AG04449 (cell line): ENCODE data around the gene EIF4E3.

DNA sequence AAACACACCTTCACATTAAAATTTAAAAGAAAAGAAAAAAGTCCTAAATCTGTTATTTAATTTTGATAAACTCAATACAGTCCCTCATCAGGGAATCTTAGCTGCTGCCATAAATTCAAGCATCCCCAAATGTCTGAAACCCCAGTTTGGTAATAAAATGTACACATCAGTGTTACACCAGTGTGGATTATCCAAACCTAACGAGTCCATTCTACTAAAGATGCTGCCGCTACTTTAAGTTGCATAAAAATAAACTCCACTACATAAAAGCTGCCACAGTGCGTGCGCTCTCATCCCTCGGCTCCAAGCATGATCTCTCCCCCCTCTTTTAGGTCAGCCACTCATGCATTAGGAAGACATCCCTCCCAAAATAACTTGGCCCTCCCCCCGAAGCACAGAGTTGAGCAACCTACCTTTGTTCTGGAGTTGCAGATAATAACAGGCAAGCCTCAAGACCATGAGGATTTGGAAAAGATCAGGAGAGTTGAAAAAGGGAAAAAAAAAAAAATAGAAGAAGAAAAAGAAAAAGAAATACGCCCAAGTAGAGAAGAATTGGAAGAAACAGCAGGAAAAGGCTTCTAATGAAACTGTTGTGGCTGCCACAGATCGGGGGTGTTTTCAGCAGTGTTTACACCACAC is 339.4 kb downstream of the FOXP1 start:
- RRBS = no CpG with 5 or more reads among the region's 8 CpGs

- RRBS = no CpG with 5 or more reads among the region's 4 CpGs
These were observed 329.3 kb downstream of the FOXP1 start for GRCh38 chr3:71254079-71254786.

- RRBS = no CpG with 5 or more reads among the region's 9 CpGs
These were observed 193.6 kb downstream of the FOXP1 start for GRCh38 chr3:71389683-71390607.

- RRBS = no CpG with 5 or more reads among the region's 11 CpGs
These were observed 192.0 kb downstream of the FOXP1 start for GRCh38 chr3:71391209-71392195.

- RRBS = no CpG with 5 or more reads among the region's 6 CpGs
These were observed 131.7 kb downstream of the FOXP1 start for GRCh38 chr3:71451743-71452319.

DNA sequence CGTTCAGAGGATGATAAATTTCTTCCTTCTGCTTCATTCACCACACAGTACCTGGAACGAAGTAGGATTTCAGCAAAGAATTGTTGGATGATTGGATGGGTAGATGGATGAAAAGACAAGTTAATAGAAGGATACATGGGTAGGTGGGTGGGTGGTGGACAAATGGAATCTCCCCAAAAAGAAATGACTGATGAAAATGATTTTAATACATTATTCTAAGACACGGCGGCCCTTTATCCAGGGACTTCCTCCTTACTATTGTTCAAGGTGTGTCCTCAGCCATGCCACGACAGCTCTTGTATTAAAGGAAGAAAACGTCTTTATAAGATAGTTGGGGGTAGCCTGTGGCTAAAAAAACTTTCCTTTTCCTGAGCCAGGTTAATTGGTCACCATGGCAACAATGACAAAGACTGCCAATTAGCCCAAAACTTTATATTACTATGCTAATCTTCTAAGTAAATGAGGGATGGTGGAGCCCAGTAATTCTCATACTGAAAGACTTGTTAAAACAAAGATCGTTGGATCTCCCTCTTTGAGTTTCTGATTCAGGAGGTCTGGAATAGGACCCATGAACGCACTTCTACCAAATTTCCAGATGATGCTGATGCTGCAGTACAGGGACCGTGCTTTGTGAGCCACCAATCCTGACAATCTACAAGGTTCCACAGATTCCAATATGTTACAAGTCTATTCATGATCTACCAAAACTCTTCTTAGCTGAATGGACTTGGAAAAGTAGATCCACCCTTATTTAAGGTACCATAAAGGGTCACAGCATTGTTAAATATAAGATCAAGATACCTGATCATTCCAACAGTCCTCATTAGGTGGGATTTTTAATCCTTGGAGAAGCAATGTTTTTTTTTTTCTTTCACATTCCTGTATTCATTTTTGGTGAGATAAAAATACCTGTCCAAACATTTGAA is 116.0 kb downstream of the FOXP1 start:
- RRBS = no CpG with 5 or more reads among the region's 9 CpGs

DNA sequence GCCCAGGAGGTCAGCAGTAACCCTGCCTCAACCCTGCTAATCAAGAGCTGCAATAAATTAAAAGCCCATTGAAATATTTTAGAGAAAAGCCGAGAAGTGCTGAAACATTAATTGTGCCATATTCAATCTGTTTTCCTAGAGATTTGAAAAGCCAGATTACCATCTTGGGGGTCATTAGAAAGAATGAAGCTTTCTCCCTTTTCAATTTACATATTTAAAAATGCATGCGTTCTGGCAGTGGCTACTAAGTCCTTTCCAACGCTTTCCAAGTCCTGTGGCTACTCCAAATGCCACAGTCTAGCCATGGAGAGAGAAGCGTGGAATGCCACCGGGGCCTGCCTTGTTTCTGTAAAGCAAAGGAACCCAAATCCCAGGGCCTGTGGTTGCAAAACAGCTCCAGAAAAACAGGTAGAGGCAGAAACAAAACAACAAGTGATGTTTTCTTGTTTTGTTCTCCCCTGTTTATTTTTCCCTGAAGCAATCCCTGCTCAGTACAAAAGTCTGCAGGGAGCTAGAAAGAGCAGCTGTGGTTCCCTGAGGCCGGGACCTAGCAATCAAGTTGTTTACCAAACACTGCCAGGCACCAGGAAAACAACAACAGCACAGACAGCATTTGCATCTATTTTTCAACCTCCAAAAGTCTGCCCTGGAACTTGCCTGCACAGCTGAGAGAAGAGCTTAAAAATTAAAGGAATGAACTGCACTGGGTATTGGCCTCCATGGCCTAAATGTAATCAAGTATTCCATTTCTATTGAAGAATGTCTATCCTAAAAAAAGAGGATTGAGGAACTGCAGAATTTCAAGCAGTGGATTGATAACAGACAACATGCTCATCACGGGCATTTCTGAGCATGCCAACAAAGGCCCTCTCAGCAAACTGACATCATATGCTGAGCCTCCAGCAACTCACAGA is 85.5 kb downstream of the FOXP1 start:
- RRBS = no CpG with 5 or more reads among the region's 7 CpGs

DNA sequence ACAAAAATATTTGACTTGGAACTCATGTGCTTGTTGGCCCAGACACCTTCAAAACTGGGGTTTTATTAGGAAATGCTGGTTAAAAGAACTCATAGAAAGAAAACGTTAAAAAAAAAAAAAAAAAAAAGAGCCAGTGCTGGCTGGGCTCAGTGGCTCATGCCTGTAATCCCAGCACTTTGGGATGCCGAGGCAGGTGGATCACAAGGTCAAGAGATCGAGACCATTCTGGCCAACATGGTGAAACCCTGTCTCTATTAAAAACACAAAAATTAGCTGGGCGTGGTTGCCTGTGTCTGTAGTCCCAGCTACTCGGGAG is 31.5 kb upstream of the FOXP1 start:
- RRBS = no CpG with 5 or more reads among the region's 5 CpGs

- RRBS = no CpG with 5 or more reads among the region's 7 CpGs
These were observed 30.2 kb downstream of the EIF4E3 start for GRCh38 chr3:71694907-71695555.

DNA sequence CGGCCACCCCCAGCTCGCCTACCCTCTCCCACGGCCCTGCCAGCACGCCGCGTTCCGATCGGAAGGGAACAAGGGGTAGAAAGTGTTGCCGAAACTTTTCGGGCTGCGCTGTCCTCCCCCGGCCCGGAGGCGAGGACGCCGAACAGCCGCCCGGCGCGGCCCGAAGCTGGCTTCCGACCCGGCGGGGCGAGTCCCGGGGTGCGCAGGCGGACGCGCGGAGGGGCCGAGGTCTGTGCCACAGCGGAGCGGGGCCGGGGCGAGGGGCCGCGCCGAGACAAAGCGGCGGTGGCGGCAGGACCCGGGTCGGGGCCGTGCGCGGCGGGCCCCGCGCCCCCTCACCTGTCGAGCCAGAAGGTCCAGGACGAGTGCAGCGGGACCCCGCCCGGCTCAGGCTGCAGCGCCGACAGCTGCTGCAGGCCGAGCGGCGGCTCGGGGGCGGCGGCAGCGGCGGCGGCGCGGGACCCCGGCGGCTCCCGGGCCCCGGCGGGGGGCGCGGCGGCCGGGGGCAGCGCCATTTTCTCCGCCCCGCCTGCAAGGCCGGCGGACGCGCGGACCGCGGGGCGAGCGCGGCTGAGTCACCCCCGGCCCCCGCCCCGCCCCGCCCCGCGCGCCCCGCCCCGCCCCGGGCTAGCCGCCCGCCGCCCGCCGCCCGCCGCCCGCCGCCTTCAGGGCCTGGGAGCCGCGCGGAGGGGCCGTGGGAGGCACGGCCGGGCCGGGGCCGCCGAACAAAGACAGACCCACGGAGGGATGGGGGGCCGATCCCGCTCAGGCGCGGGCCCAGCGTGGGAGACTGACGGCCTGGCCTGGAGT is at the start of gene EIF4E3:
TSS of gene EIF4E3 (minus strand) at position 550 of the 810 bp plus-strand sequence.
- RRBS = 2% methylated on average over 66 of the region's 125 CpGs

DNA sequence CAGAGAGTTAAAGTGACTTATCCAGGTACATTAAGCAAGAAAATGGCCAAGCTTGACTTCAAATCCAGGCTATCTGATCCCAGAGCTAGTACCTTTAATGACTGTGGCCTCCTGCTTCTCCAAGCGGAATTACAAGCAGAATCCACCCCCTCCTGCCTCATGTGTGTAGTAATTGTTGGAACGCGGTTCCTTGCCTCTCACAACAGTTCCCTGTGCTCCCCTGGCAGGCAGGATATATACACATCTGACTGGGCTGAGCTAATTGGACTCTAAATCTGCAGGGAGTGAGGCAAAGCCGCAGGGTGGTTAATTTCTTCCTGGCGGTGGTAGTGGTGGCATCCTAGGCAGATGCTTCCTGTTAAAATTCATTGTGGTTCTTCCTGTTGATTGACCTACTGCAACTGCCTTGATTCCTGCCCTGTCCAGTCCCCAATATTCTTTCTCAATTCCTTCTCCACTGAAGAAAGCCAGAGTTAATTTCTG is 202.8 kb upstream of the PROK2 start:
- RRBS = no CpG with 5 or more reads among the region's 5 CpGs

- RRBS = no CpG with 5 or more reads among the region's 5 CpGs
These were observed 246.5 kb upstream of the PROK2 start for GRCh38 chr3:72031432-72031884.

- RRBS = no CpG with 5 or more reads among the region's 6 CpGs
These were observed 366.0 kb upstream of the PROK2 start for GRCh38 chr3:72150747-72151468.

DNA sequence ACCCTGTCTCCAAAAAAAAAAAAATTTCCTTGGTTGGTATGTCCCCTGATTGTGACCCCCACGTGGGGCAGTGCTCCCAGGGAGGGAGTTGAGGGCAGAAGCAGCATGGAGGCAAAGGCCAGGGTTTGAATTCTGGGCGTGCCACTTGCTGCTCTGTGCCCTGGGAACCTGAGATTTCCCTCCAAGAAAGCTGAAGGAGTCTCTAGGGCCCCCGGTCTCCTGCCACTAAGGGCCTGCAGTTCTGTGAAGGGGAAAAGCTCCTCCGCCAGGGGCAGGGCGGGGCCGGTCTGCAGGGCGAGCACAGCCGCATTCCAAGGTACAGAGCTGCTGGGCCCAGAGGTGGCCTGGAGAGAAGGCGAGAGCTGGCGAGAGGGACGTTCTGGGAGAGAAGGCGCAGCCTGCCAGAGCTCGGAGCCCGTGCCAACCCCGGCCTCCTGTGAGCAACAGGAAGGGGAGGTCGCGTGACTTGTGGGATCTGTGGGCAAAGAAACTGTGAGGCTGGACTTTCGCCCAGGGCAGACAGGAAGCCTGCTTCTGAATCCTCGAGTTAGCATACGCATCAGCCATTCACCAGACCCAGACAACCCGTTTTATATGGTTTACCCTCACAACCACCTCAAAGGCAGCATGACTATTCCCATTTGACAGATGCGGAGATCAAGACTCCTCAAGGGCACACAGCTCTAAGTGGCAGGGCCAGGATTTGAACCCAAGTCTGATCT is 500.4 kb downstream of the SHQ1 start:
- RRBS = 74% methylated on average over 4 of the region's 22 CpGs

- RRBS = no CpG with 5 or more reads among the region's 2 CpGs
These were observed 462.0 kb downstream of the SHQ1 start for GRCh38 chr3:72386229-72386720.

GRCh38 chr3:72847340-72847978 is 786 bp downstream of the SHQ1 start:
- RRBS = no CpG with 5 or more reads among the region's 25 CpGs

DNA sequence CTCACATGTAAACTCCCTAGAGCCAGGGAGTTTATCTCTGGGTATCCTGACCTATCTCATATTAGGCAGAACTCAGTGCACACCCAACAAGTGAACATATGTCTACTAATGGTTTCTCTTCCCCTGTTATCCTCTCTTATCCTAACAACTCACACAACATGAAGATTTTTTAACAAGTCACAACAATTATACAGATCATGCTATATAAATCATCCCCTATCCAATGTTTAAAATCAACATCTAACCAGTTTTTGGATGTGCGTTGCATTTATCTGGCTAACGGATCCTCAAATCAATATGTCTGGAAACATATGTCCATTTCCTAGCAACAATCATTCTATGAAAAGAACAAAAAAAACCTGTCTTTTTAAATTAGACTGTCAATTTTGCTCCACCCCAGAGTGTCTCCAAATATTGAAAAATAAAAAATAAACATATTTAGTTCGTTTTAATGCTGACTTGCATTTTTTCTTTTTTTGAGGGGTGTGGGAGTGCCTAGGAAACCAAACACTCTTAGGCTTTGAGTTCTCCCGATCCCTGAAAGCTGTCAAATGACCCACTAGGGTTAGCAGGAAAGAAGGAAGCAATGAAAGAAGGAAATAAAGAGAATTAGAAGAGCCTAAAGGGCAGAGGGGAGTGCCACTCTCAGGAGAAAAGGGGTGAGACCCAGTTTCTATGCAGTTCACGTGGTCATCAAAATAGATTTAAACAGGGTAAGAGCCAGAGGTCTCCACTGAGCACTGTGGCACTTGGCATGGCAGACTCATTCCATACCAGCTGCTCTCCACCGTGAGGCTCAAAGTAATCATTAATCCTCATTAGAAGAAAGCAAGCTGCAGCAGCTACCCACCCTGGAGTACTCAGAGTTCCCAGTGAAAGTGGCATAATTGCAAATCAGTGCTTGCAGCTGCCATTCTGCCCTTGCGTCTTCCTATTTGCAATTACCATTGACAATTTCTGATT is 32.6 kb downstream of the PDZRN3 start:
- RRBS = no CpG with 5 or more reads among the region's 7 CpGs

- RRBS = no CpG with 5 or more reads among the region's 8 CpGs
These were observed 3.4 kb downstream of the PDZRN3 start for GRCh38 chr3:73621103-73621912.

DNA sequence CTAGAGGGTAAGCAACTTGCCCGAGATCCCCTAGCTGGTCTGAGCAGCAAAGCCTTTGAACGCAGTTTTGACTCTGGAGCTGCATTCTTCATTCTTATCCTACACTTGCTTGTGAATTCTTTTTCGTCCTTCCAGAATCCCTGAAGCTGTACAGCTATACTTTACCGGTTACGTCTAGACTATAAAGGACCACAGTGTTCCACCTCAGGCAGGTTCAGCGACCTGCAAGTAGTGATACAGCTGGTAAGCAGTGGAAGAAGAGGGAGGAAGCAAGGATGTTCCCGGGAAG is 1.1 kb downstream of the PDZRN3 start:
- RRBS = no CpG with 5 or more reads among the region's 7 CpGs